NCI-H460 (cell line): ENCODE data around the genes NPBWR2 and PCMTD2.

DNA sequence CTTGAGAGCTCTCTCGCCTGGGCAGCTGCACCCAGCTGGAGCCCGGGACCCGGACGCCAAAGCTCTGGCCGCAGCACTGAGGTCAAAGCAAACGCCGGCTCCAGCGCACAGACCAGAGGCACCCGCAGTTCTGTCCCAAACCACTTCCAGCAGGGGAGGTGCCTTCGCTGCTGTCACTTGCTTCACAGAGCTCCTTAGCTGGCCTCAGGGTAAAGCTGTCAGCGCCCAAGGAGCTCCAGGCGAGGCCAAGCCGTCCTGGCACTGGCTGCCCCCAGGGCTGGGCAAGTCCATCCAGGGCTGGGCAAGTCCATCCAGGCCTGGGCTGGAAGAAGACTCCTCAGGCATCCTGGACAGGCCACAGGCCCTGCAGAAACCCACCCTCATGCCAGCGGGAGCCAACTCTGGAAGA lies 28.0 kb downstream of the SLC2A4RG start:
RAMPAGE:
- cytosol, long total RNA: no peak
- long total RNA: no peak
- nucleus, long total RNA: no peak

RAMPAGE:
- cytosol, long total RNA: no peak
- long total RNA: no peak
- nucleus, long total RNA: no peak
Observed at GRCh38 chr20:63829728-63830812, 994 bp downstream of the ZBTB46 start.

RAMPAGE:
- cytosol, long total RNA: no peak
- long total RNA: no peak
- nucleus, long total RNA: no peak
Observed at GRCh38 chr20:63847438-63848576, 13.5 kb upstream of the ABHD16B start.

RAMPAGE:
- cytosol, long total RNA: no peak
- long total RNA: no peak
- nucleus, long total RNA: no peak
Observed at GRCh38 chr20:63893493-63894102, 1.3 kb upstream of the DNAJC5 start.

DNA sequence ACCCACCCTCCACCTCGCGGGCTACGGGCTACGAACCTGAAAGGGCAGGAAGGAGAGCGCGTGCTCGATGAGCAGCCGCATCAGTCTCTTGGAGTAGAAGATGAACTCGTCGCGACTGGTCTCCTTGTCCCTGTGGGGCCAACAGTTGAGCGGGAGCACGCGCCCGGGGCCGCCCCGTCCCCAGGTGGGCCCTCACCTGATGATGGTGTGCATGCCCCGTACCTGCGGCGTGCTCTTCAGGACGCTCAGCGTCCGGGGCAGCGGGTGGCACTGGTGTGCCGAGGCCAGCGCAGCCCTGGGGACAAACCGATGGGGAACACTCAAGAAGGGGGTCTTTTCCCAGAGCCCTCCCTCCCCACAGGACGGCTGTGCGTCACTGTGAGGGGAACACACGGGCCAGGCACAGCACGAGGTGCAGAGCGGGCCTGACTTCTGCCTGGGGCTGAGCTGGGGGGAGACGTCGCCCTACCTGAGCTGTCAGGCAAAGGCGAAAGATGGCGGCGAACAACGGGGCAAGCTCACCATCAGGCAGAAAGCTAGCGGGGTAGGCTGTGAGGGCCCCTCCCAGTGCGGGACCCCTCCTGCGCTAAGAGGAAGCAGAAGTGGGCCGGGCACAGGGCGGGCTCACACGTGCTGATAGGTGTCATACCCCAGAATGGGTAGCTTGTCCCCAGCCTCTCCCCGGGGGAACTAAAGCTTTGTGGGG lies 15.1 kb downstream of the UCKL1 start:
RAMPAGE:
- cytosol, long total RNA: no peak
- long total RNA: no peak
- nucleus, long total RNA: no peak

DNA sequence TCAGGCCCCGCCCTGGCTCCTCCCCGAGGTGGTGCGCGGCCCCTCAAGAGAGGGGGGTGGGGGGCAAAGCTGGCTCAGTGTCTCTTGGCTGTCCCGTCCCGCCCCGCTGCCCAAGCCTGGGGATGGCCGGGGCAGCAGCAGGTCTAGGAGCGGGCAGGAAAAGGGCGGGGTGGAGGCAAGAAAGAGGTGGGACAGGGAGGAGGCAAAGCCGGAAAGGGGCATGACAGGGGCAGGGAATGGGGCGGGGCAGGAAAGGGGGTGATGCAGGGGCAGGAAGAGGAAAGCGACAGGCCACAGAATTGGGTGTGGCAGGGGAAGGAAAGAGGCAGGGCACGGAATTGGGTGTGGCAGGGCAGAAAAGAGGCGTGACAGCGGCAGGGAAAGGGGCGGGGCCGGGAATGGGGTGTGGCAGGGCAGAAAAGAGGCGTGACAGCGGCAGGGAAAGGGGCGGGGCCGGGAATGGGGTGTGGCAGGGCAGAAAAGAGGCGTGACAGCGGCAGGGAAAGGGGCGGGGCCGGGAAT lies 14.5 kb downstream of the UCKL1 start:
RAMPAGE:
- cytosol, long total RNA: no peak
- long total RNA: no peak
- nucleus, long total RNA: no peak

DNA sequence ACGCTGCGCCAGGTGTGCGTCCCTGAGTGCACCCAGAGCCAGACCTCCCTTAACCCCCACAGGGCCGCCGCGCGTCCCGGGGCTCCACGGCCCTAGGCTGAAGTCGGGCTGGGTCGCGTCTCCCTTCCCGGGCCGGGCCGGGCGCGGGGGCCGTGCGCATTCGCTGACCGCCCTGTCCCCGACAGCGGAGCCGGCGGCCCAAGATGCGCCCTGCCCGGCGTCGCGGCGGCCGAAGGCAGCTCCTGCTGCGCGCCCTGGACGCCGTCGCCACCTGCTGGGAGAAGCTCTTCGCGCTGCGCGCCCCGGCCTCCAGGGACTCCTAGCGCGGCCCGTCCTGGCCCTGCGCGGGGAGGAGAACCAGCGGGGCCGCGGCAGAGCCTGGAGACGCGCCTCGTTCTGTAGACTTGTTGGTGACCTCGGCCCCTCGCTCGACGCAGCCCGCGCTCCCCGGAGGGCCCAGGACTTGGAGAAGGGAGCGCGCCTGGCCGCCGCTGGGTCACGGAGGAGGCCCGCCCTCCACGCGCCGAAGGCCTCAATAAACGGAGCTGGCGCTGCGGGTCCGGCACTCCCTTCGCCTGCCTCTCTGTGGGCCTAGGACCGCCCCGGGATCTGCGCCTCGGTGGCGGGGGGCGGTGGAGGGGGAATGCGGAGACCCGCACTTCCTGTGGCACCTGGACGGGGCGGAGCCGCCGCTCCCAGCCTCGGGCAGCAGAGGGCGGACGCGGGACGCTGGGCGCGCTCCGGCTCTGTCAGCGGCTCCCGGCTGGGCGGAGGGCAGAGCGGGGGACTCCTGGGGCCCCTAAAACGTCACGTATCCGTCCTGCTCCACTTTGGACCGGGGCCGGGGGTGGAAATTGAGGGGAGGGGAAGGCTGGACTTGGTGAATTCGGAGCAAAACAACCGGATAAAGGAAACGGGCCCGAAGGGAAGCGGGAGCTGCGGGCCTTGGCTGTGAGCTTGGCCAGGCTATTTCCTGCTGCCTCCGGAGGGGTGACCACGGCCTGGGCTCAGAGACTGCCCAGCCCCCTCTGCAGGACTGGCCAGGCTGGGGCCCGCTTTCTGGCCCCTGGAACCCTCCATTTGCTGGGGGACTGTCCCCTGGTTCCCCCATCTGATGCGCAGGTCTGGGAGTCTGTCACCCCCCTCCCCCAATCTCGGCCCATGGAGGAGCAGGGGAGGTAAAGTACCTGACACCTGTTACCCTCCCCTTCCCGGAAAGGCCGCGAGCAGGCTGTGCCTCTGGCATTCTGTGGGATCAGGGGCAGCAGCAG lies 2.9 kb downstream of the C20orf204 start:
RAMPAGE:
- cytosol, long total RNA: no peak
- long total RNA: no peak
- nucleus, long total RNA: no peak

RAMPAGE:
- cytosol, long total RNA: no peak
- long total RNA: no peak
- nucleus, long total RNA: no peak
Observed at GRCh38 chr20:64050378-64050911, 1.0 kb upstream of the SOX18 start.

RAMPAGE:
- cytosol, long total RNA: no peak
- long total RNA: no peak
- nucleus, long total RNA: no peak
Observed at GRCh38 chr20:64052256-64052613, 2.8 kb upstream of the SOX18 start.

DNA sequence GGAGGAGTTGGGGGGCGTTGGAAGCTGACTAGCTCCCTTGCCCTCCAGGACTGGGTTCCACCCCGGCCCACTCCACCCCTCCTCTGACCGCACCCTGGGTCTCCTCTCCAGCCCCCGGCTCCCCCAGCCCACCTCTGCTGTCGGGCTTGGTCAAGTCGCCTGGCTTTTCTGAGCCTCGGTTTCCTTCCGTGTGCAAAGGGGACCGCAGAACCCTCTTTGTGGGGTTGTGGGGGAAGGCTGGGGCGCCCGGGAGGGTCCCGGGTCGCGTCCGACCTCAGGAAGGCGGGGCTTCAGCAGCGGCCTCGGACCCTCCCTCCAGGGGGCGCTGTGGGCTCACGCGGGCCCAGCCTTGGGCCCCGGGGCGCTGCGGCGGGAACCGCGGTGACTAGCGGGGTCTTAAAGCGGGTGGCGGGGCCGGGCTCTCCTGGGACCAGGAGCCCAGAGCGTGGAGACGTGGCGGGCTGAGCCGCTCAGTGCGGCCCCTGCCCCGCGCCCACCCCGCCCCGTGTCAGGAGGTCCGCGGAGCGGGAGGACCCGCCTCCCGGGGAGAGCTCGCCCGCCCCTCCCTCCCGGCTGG lies 5.4 kb downstream of the NPBWR2 start:
RAMPAGE:
- cytosol, long total RNA: no peak
- long total RNA: no peak
- nucleus, long total RNA: no peak

RAMPAGE:
- cytosol, long total RNA: no peak
- long total RNA: no peak
- nucleus, long total RNA: no peak
Observed at GRCh38 chr20:64107410-64107761, at the start of gene NPBWR2. Gene NPBWR2, minus strand, starts transcription at chr20:64107565.

GRCh38 chr20:64160038-64161188 lies 3.8 kb upstream of the MYT1 start:
RAMPAGE:
- cytosol, long total RNA: no peak
- long total RNA: no peak
- nucleus, long total RNA: no peak

DNA sequence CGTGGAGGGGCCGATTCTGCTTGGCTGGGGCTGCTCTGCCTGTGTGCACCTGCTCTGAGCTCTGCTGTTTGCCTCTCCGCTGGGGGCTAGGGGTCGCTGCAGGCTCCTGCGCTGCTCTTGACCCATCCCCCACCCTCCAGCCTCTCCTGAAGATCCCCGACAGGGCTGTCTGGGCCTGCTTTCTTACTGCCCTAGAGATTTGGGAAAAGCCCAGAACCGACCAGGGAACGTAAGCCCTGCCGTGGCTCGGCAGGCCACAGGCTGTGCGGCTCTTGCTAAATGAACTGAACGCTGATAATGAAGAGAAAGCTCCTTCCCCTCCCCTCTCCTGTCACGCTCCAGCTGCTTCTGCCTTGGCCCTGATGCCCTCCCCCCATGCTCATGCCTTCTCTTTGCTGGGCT lies 32.0 kb upstream of the PCMTD2 start:
RAMPAGE:
- cytosol, long total RNA: no peak
- long total RNA: no peak
- nucleus, long total RNA: no peak

DNA sequence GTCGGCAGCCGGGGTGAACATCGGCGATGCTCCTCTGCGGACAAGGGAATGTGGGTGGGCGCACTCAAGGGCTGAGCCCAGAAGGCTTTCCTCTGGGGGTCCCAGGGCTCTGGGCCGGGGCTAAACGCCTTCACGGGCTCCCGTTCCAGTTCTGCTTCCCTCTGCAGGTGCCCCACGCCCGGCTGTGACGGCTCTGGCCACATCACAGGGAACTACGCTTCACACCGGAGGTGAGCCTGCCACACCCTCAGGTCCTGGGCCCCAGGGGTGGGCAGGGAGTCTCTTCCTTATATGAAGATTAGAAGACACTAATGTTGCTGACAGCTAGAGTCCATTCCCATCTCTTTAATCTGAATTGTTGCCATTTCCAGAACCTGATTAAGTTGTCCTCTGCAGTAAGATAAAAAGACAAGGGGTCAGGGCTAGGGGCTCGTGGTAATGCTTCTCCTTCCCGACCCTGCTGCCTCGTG lies 28.3 kb upstream of the PCMTD2 start:
RAMPAGE:
- cytosol, long total RNA: no peak
- long total RNA: no peak
- nucleus, long total RNA: no peak

GRCh38 chr20:64254832-64255898 lies at the start of gene PCMTD2:
Gene PCMTD2, plus strand, starts transcription at chr20:64255748.
RAMPAGE:
- cytosol, long total RNA: no peak
- long total RNA: no peak
- nucleus, long total RNA: no peak

DNA sequence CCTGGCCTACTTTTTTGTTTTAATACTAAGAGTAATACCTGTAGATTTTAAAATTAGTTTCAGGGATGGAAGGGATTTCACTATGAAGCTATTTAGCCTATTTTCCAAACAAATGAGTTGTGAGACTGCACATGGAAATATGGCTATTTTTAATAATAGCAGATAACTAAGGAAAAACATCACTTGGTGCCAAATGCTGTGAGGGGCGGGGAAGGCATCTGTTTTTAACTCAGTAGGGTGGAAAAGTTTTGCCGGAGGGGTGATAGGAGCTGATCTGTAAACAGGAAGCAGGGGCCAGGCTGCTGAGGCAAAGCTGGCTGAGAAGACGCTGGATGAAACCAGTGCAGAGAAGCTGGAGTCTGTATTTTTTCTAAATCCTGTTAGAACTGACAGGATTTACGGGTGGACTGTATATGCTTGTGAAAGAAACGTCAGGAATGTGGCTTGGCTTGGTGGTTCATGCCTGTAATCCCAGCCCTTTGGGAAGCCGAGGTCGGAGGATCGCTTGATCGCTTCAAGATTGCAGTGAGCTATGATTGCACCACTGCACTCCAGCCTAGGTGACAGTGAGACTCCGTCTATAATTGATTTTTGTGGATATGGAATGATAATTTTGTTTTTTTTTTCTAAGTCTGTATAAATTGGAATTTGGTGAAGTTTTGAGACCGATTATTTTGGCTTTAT lies 5.6 kb downstream of the PCMTD2 start:
RAMPAGE:
- cytosol, long total RNA: no peak
- long total RNA: no peak
- nucleus, long total RNA: no peak

GRCh38 chr20:64273119-64273590 lies 17.6 kb downstream of the PCMTD2 start:
RAMPAGE:
- cytosol, long total RNA: no peak
- long total RNA: no peak
- nucleus, long total RNA: no peak